Colon Carcinoma Metastatic in the Brain (tissue), 2 donors: ENCODE measurements around a stretch of chr11.

GRCh38 chr11:78296033-78296268 lies 107.2 kb downstream of the USP35 start:
- PRO-cap, 2 experiments: no peak in any of the 2 experiments

DNA sequence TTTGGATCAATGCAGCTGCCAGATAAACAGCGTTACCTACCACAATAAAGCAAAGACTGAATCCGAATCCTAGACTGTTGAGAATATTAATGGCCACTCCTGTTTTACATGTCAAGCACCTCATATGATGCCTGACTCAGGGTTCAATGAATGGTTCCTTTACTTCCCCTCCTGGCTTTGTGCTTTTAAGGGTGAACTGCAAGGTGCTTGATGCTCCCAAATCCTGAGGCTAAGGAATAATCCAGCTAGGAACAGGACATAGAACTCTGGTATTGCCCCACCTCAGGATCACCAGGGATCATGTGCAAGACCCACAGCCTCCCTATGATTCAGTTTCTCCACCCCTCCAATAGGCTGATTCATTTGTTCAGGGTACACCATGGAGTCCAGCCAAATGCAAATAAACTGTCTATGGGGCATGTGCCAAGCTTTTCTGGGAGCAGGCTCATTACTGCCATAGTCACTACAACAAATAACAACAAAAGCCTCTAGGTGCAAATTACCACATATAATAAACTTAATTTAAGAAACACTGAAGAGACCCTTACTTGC lies 104.3 kb downstream of the GAB2 start:
- PRO-cap, 2 experiments: no peak in any of the 2 experiments

DNA sequence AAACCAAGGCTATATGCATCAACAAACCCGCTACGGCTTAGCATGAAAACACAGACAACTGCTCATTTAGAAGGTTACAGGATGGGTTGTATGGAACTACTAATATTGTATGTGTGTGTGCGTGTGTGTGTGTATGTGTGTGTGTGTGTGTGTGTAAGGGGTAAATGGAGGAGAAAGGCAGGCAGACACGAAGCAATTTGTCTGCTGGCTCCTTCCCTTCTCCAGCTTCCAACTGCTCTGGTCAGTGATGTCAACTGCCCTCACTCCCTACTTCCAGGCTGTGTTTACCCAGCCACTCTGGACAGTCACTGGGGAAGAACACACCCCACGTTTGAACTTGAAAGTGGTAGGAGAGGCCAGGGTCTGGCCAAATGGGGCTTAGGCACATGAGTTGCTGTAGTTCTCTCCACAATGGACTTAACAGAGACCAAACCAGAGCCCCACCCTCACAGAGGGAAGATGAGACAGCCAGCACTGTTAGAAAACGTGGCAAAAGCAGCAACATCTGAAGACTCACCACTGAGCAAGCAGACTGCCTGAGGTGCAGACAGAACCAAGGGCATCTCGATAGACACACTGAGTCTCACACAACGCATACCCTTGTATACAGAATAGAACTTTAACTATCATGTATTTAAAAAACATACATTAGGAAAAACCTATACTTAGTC lies 46.9 kb downstream of the GAB2 start:
- PRO-cap, 2 experiments: no peak in any of the 2 experiments

DNA sequence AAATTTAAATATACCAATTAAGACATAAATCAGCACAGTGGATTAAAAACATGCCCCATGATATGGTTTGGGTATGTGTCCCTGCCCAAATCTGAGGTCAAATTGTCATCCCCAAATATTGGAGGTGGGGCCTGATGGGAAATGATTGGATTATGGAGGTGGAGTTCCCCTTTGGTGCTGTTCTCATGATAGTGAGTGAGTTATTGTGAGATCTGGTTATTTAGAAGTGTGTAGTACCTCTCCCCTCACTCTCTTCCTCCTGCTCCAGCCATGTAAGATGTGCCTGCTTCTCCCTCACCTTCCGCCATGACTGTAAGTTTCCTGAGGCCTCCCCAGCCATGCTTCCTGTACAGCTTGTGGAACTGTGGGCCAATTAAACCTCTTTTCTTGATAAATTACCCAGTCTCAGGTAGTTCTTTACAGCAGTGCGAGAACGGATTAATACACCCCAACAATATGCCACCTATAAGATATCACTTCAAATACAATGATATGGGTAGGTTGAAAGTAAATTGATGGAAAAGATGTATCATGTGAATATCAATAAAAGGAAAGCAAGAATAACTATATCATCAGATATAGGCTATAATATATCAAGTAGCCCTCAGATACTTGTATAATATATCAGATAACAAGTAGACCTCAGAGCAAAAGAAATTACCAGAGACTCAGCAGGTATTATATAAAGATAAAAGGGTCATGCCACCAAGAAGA lies 8.9 kb downstream of the GAB2 start:
- PRO-cap, 2 experiments: no peak in any of the 2 experiments

DNA sequence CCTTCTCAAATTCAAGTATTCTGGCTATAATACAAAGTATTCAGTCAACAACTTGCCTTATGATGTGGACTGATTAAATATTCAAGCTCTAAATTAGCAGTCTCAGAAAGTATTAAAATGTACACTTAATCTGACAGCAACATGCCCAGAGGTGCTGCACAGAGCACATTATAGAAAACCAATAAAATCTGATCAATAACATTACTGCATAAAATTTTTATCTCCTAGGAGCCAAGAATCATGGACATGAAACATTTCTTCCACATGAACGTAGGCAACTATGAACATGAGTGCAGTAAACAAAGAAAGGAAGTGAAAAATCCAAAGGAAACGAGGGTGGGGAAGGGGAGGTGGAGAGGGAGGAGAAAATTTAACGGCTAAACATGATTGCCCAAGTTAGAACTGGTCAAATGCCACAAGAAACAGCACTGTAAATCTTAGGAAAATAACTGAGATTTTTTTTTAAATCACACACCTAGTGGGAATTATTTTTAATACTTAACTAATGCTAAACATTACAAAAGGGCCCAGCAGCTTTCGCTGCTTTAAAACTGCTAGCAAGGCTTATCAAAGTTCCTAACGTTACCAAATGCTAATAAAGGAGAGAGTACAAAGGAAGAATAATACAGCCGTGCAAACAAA lies 13.9 kb downstream of the NARS2 start:
- PRO-cap, 2 experiments: no peak in any of the 2 experiments

DNA sequence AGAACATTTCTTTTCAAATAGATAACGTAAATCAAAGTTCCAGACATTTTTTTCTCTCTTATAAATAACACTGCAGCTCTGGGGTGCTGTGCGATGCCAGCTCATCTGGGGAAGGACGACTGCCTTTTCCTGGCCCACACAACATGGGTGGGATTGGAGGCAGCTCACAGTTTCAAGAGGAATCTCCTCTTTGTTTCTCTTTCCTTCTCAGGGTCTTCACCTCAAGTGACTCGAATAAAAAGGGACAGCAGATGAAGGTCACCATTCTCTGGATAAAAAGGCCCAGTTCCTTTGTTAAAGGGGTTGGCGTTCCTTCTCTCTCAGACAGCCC lies 235.6 kb upstream of the NARS2 start:
- PRO-cap, 2 experiments: no peak in any of the 2 experiments

DNA sequence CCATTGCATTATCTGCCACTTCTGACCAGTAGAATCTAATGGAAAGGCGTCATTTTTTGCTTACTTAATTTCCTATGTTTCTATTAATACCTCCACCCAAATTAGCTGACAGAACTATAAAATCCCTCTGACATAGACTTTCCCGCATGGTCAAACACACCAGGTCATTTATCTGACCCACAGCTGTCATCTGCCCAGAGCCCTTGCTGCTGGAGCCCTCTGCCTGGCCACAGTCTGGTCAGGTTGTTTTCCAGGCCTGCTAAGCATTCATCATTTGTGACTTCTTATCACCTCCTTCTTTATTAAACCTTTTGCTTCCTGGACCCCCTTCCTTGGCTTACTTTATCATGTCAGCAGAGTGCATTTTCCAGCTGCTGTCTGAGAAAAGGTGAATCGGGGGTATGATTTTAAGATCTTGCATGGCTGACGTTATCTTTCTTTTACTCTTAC lies 258.7 kb upstream of the NARS2 start:
- PRO-cap, 2 experiments: no peak in any of the 2 experiments

GRCh38 chr11:79173576-79174208 lies 267.1 kb downstream of the TENM4 start:
- PRO-cap, 2 experiments: no peak in any of the 2 experiments

DNA sequence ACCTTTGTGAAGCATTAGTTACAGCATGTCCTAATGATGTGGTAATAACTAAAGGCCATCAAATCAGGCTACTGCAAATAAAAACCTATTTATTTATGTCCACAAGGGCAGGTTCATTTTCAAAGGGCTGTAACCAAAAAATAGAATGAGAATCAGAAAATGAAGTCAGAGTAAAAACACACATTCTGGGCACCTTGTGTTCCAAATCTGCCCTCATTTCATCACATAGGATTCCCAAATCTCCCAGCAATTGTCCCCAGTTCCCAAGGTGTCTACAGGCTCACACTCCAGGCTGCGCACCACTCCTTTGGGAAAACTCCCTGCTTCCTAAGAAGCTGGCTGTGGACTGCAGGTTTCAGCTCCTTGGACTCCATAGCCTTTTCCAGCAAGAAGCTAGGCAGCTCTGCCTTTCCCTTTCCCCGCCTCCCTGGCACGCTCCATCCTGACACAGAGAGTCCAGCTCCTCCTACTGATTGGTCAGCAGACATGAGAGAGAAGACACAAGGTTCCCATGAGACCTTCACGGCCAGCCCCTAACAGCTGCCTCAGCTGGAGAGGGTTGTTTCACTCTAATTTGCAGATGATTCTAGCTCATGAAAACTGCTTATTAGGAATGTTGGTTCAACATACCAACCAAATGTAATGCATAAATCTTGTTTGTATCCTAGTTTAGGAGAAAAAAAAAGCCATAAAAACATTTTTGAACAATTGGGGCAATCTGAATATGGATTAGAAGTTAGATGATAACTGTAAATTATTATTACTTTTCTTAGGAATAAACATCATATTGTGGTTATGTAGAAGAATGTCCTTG lies 27.6 kb downstream of the TENM4 start:
- PRO-cap, 2 experiments: no peak in any of the 2 experiments

- PRO-cap, 2 experiments: no peak in any of the 2 experiments
These were observed 546 bp upstream of the TENM4 start for GRCh38 chr11:79441316-79441836.

GRCh38 chr11:81693290-81693489 lies 1040.5 kb downstream of the FAM181B start:
- PRO-cap, 2 experiments: no peak in any of the 2 experiments

GRCh38 chr11:82869483-82870116 lies 30.6 kb downstream of the PRCP start:
- PRO-cap, 2 experiments: no peak in any of the 2 experiments

DNA sequence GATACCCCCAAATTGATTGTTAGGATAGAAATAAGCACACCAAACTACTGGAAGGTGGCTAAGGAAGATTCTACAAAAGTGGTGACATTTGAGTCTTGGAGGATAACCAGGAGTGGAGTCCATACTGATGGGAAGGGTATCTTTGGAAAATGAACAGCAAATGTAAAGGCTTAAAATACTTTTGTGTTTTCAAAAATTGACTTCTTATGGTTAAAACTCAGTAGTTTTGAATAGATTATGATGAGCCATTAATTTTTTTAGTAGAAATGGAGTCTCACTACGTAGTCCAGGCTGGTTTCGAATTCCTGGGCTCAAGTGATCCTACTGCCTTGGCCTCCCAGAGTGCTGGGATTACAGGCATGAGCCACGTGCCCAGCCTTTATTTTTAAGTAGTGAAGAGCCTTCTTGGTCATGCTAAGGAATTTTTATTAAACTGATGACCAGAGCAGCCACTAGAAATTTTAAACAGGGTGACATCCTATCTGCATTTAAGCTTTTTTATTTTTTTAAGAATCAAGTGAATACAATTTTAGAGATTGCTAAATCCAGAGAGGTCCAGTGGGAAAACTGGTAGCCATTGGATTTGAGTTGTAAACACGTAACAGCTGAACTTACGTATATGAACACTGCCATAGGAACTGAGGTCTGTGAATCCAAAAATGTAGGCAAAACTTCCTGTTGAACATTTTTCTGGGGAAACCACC lies 7.2 kb upstream of the ANKRD42 start:
- PRO-cap, 2 experiments: no peak in any of the 2 experiments

DNA sequence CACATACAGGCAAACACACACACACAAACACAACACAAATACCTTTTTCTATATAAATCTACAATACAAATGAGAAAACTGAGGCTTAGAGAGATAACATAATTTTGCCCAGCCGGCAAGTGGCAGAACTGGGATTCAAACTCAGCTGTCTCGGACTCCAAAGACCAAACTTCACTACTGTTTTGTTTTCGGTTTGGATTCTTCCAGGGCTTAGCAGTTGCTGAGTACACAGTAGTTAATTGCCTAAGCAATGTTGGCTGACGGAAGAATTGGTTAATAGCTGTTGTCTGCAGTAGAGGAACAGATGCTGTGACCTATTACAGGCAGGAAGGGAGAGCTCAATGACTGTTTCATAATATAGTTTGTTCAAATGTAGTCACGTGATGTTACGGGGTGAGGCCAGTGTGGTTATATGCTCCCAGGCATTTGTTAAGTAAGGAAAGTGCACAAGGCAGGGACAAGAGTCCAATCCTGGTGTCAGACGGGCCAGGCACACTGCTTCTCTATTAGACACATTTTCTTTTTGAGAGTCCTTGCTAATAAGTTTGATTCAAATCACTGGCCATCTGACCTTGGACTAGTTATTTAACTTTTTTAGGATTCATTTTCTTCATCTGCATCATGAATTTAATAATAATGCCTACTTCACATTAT lies 222.6 kb upstream of the CCDC90B start:
- PRO-cap, 2 experiments: no peak in any of the 2 experiments

DNA sequence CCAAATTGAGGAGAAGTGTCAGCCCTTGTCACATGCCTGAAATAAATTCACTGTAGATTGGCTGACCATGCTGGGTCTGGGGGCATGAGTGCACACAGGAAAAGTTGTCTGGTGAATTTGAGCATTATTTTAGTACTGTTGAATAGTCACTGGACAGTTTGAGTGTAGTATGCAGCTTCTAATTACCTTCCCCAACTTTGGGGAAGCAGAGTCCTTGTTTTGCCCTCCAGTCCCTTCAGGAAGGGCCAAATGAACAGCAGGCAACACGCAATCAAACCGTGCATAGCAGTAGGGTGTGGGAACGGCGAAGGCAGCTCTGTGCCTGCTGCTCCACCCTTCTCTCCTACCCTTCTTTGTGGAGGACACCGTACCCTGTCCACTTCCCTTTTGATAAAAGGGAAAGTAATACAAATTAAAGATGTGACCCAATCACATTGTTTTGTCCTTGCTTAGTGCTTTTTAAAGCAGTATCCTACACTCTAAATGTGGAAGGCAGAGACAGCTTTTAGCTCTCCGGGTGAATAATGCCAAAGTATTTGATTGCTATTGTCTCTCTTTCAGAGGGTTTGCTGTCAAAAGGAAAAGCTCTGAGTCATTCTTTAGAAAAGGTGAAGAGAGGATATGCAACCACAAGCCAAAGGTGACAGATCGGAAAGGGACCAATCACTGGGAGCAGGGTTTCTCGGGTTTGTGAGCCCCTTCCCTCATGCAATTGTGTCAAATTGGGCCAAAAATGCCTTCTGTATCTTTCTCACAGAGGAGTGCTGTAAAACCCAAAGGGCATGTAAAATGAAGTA lies 407.2 kb upstream of the CCDC90B start:
- PRO-cap, 2 experiments: no peak in any of the 2 experiments

DNA sequence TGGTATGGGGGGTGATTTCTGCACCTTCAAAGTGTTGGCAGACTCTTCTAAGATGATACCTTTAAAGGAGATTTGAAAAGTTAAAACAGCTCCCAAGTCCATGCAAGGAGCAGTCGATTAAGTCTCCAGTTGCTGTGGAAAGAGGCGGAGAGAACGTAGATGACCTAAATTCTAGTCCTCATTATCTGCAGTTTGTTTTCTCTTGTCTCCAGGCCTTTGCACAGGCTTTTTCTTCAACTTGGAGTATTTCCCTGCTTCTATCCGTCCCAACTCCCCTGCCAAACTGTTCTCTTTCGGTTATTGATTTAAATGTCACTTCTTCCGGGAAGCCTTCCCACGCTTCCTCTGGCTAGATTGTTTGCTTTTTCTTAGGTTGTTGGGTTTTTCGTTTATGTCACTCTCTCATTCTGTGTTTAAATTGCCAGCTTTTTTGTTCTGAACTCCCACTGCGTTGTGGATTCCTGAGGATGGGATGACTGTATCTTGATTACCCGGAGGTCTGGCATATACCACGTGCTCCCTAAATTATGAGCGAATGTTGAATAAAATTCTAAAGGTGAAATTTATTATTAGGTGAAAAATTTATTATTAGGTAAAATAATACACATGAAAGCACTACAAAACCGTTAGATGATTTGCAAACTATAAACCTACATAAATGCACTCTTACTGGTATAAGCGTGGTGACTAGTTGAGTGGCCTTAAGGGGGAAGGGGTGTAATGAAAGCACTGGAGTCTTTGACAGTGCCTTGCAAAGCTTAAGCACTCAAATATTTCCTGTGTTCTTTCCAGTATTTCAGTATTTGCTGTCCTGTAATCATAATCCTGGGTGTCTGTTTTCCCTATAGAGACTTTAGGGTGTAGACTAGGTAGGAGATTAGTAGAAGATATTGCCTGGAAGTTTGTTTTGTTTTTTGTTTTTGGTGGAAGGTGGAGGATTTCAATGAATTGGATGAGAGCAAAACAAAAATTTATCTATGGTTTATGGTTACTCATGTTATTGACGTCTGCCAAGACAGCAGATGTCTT lies 628 bp downstream of the TMEM126B start:
- PRO-cap, 2 experiments: no peak in any of the 2 experiments

GRCh38 chr11:85665688-85666333 lies 882 bp upstream of the CREBZF start:
- PRO-cap, 2 experiments: no peak in any of the 2 experiments

DNA sequence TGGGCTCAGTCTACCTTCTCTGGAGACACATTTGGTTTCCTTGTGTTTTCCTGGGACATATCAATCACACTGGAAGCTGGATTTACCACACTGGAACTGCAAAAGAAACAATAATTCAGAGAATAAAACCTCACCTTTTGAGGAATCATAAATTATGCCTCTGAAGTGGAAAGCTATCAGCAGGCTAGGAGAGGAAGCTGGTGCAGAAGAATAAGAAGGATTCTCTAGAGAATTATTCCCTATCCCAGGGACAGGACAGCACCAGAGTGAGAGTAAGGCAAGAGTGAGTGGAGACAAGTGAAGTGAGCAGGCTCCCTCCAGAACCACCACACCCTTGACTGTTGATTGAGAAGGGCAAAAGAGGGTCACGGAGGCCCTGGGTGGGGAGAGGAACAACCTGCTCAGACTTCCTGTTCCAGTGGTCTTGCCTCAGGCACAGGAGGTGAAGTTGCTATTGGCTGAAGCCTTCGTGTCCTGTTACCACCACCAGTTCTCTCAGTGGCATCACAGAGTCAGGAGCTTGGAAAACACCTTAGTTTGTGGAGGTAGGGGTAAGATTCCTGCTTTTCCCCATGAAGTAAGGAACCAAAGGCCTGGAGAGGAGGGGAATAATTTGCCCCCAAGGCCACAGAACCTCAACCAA lies 51.7 kb upstream of the CCDC89 start:
- PRO-cap, 2 experiments: no peak in any of the 2 experiments

DNA sequence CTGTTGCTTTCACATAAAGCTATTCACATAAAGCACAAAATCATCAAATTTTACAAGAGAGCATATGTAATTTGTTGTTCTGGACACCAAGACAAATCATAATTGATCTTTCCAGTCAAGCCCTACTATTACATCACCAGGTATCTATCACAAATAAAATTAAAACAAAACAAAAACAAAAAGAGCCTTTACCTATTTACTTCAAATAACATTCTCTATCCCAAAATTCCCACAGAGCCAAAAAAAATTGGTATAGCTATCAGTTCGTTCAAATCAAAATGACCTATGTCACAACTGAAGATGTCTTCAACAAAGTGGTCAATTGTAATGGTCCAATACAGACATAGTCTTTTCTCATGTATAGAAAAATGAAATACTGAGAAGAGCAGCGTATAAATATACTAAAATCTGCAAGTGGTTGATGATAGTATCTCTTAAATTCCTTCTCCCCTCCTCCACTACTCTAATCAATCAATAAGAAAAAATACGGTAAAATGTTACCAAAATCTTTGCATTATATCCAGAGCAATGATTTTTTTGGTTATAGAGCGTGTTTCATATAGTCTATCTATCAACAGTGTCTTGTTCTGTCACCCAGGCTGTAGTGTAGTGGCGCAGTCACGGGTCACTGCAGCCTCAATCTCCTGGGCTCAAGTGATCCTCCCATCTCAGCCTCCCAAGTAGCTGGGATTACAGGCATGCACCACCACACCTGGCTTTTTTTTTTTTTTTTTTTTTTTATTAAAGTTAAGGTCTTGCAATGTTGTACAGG lies 105.5 kb downstream of the PICALM start:
- PRO-cap, 2 experiments: no peak in any of the 2 experiments

DNA sequence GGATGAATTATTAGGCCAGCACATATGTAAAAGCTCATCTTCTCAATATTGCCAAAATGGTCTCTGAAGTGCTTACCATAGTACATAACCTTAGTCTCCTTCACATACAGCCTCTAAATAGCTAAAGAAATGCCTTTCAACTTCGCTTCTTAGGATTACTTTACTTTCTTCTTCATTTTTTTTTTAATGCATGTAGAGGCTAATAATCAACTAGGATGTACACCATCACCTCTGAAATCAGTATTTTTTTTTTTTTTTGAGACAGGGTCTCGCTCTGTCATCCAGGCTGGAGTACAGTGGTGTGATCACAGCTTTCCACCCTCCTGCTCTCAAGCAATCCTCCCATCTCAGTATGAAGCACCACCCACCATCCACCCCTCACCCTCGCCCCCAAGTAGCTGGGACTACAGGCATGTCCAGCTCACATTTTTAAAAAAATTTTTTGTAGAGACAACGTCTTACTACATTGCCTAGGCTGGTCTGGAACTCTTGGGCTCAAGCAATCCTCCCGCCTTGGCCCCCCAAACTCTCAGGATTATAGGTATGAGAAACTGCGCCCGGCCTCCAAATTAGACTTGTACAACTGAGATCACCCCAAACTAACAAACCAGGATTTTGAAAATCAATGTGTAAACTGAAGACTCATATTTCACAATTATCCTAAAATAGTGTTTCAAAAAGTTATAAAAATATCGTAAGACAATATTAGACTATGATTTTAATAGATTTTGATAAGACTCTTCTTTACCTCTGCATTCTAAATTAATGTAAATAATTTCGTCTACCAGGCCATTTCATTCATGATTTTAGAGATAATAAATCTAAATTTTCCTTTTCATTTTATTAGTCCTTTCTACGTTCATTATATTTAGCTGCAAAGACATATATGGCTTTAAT lies 41.4 kb downstream of the PICALM start:
- PRO-cap, 2 experiments: no peak in any of the 2 experiments